SK-N-SH (cell line): Measurements from ENCODE around the gene CRACD.

GRCh38 chr4:53402379-53403219, 25.2 kb downstream of the FIP1L1 start:
- RRBS, result no CpG with 5 or more reads among the region's 8 CpGs
CAGE:
- cytosol, long polyA plus RNA, result no peak
- long polyA plus RNA, result no peak
- nucleus, long polyA plus RNA, result no peak

GRCh38 chr4:53479123-53479556, 101.7 kb downstream of the FIP1L1 start:
- RRBS, result no CpG with 5 or more reads among the region's 2 CpGs
CAGE:
- cytosol, long polyA plus RNA, result no peak
- long polyA plus RNA, result no peak
- nucleus, long polyA plus RNA, result no peak

DNA sequence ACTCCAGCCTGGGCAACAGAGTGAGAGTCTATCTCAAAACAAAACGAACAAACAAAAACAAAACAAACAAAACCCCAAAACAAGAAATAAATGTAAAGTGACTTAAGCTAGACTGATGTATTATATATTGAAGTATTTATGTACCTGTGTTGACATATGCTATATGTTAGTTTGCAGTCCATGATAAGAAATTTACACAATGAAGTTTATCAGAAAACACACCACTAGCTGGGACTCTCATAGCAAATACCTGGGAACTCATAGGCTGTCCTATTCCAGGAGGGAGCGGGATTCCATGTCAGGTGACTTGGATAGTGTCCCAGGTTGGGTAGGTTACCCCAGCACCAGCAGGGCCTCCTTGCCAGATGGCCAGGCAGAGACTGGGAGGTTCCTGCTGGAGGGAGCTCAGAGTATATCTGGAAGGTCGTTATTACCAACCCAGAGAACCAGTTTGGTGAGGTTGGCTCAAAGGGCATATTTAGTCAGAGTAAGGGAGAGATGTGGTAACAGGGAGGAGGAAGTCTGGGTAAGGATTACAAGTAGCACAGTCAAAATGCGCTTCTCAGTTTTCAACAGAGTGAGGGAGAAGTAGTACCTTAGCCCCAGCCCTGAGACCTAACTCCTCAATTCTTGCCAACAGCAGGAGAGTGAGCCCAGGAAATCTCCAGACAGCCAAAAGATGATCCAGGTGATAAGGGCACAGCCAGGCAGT, 53.2 kb upstream of the LNX1 start:
- RRBS, result no CpG with 5 or more reads among the region's 4 CpGs
CAGE:
- cytosol, long polyA plus RNA, result no peak
- long polyA plus RNA, result no peak
- nucleus, long polyA plus RNA, result no peak

- RRBS, result no CpG with 5 or more reads among the region's 3 CpGs
CAGE:
- cytosol, long polyA plus RNA, result no peak
- long polyA plus RNA, result no peak
- nucleus, long polyA plus RNA, result no peak
Observed at GRCh38 chr4:53885969-53886527, 178.4 kb downstream of the CHIC2 start.

- RRBS, result no CpG with 5 or more reads among the region's 12 CpGs
CAGE:
- cytosol, long polyA plus RNA, result no peak
- long polyA plus RNA, result no peak
- nucleus, long polyA plus RNA, result no peak
Observed at GRCh38 chr4:53905899-53906334, 158.5 kb downstream of the CHIC2 start.

DNA sequence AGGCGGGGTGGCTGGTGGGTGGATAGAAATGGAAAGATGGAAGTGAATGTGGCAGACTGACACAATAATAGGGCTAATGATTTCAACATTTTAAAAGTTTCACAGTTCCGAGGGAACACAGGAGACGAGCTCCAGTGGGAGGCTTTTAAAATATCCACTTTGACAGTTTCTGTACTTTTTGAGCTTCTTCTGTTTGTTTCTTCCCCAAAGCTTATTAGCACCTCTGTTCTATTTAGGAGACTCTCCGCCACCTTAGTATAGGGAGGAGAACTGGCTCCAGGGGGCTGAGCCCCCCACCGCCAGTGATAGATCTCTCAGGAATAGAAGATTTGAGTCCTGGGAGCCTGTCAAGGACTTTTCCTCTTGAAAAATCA, 144.6 kb downstream of the CHIC2 start:
- RRBS, result no CpG with 5 or more reads among the region's 5 CpGs
CAGE:
- cytosol, long polyA plus RNA, result no peak
- long polyA plus RNA, result no peak
- nucleus, long polyA plus RNA, result no peak

DNA sequence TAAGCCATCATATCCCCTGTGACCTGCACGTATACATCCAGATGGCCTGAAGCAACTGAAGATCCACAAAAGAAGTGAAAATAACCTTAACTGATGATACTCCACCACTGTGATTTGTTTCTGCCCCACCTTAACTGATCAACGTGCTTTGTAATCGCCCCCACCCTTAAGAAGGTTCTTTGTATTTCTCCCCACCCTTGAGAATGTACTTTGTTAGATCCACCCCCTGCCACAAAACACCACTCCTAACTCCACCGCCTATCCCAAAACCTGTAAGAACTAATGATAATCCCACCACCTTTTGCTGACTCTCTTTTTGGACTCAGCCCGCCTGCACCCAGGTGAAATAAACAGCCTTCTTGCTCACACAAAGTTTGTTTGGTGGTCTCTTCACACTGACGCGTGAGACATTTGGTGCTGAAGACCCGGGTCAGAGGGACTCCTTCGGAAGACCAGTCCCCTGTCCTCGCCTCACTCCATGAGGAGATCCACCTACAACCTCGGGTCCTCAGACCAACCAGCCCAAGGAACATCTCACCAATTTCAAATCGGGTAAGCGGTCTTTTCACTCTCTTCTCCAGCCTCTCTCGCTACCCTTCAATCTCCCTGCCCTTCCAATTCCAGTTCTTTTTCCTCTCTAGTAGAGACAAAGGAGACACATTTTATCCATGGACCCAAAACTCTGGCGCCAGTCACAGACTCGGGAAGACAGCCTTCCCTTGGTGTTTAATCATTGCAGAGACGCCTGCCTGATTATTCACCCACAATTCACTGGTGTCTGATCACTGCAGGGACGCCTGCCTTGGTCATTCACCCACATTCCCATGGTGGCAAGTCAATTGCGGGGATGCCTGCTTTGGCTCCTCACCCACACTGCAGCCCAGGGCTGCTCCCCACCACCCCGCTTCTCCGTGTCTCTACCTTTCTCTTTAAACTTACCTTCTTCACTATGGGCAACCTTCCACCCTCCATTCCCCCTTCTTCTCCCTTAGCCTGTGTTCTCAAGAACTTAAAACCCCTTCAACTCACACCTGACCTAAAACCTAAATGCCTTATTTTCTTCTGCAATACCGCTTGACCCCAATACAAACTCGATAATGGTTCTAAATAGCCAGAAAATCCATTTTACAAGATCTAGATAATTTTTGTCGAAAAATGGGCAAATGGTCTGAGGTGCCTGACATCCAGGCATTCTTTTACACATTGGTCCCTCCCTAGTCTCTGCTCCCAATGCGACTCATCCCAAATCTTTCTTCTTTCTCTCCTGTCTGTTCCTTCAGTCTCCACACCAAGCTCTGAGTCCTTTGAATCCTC, 43.8 kb downstream of the CHIC2 start:
- RRBS, result no CpG with 5 or more reads among the region's 25 CpGs
CAGE:
- cytosol, long polyA plus RNA, result no peak
- long polyA plus RNA, result no peak
- nucleus, long polyA plus RNA, result no peak

DNA sequence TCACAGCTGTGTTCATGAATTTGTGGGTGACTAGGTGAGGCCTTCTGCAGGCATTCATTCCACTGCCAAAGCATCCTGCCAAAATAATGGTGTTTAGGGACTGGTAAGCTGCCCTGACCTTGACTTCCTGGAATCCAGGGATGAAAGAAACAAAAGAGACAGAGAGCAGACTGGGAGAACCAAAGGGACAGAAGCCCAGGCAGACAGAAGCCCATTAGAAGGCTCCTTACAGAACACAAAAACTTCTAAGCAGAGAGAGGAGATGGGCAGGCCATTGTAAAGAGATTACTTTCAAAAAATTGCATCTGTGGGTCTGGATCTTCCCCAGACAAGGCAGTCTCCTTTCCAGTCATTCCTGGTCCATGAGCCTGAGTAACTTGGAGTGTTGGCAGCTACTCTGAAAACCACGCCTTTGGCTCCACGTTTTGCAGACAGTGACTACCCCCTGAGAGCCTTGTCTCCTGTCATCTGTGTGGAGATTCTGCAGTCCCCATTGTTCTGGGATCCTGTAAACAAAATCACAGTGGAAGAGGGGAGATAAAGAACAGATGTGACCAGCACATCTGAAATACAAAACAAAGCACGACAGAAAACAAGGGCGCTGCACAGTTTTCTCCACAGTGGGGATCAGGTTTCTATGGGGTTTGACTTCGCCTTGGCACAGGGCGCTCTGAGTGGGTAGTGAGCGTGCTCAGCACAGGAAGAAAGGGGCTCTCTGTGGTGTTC, 31.9 kb upstream of the PDGFRA start:
- RRBS, result no CpG with 5 or more reads among the region's 7 CpGs
CAGE:
- cytosol, long polyA plus RNA, result no peak
- long polyA plus RNA, result no peak
- nucleus, long polyA plus RNA, result no peak

DNA sequence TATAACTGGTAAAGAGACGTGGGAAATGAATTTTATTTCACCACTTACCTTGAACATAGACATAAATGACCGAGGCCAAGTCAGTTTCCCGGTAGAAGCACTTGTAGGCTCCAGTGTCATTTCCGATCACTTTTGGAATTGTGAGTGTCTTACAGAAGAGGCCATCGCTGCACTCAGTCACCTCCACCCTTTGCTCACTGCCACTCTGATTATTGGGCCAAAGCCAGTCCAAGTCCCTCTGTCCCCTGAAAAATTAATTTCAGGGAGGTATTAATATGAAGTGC, 6.9 kb downstream of the KDR start:
- RRBS, result no CpG with 5 or more reads among the region's 5 CpGs
CAGE:
- cytosol, long polyA plus RNA, result no peak
- long polyA plus RNA, result no peak
- nucleus, long polyA plus RNA, result no peak

DNA sequence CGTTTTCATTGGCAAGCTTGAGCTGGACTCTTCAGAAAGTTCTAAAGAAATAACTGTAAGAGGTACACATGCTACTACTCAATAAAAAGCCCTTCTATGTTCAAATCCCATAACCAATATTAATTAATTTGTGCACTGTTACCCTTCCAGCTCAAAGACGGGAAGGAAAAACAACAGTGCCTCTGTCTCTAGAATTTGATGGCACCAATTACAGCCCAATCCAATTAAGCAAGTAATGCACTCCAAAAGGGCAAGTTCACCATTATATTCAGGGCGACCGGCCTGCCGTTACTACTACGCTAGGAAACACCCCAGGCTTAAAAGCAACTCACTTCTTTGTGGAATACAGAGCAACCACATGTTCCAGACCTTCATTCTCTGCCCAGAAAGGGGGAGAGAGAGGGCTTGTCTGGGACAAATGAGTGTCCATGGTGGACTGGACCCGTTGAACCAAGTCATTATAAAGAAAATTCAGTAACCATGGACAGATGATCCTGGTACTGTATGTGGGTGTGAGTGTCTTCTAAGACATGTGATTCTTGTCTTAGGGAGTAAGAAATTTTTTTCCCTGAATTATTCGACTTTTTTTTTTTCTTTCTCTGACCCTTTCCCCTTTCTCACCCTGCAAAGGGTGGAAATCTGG, 1.6 kb downstream of the KDR start:
- RRBS, result no CpG with 5 or more reads among the region's 8 CpGs
CAGE:
- cytosol, long polyA plus RNA, result no peak
- long polyA plus RNA, result no peak
- nucleus, long polyA plus RNA, result no peak

GRCh38 chr4:55169519-55169972, 44.2 kb upstream of the KDR start:
- RRBS, result no CpG with 5 or more reads among the region's 12 CpGs
CAGE:
- cytosol, long polyA plus RNA, result no peak
- long polyA plus RNA, result no peak
- nucleus, long polyA plus RNA, result no peak

DNA sequence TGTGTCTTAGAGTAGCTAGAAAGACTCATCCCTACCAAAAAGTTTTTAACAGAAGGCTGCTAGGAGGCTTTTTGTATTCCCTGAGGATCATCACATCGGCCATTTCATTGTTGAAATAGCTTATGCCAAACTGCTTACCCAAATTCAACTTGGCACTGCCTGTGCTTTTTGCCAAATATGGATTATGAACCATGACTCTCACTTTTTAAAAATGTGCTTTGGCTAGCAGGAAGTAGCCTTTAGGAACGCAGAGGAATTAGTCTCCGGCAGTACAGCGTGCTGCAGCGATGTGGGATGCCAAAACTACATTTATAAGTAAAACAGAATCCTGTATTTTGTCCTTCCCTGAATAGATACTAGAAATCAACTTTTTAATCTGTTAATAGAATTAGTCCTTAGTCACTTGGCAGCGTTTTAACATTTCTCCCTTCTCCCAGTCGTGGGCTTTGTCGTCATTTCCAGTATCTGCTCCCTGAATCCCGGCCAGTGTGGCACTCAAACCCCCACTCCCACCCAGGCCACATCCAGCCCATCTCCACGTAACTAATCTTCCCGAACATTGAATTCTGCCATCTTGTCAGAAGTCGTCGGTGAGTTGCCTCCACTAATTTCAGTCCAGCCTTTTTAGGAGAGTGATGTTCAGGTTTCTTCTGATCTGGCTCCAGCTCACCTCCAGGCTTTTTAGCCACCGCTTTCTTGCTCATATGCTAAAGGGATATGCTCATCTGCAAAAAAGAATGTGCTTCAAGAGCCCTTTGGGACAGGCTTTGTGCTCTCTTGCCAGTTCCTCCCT, 1.1 kb downstream of the TMEM165 start:
- RRBS, result no CpG with 5 or more reads among the region's 14 CpGs
CAGE:
- cytosol, long polyA plus RNA, result no peak
- long polyA plus RNA, result no peak
- nucleus, long polyA plus RNA, result no peak

DNA sequence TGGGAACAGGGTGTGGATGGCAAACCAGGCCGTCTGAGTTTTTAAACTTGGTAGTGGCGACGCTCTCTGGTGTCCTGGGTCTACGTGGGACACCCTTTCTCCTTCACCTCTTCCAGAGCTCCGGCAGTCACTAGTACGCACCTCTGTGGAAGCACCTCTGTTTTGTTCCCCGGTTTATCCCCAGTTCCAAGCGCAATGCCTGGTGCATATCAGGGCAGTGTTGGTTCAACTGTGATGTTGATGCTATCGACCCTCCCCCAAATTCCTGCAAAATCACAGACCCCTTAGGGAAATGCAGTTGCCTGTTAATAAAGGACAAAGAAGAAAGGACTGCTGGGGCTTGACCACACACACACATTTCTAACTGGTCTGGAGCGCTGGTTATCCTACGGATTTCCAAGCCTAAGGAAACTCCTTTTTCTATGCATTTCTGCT, 480 bp upstream of the NMU start:
- RRBS, result 65% methylated on average over 2 of the region's 11 CpGs
CAGE:
- cytosol, long polyA plus RNA, result no peak
- long polyA plus RNA, result no peak
- nucleus, long polyA plus RNA, result no peak

DNA sequence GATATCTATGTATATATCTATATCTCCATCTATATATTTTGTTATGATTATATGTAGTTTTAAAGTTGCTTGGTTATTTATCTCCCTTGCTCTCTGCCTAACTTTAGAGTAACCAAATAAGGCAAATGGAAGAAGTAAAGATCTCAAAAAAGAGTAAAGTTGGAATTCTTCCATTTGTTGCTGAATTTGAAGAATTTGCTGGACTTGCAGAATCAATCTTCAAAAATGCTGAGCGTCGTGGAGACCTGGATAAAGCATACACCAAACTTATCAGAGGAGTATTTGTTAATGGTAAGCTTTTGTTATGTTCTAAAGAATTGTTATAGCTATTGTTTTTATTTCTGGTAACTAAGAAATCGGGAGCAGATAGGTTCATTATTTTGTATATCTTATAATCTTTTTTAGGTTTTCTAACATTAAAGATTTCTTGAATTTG, 43.2 kb downstream of the EXOC1 start:
- RRBS, result no CpG with 5 or more reads among the region's 3 CpGs
CAGE:
- cytosol, long polyA plus RNA, result no peak
- long polyA plus RNA, result no peak
- nucleus, long polyA plus RNA, result no peak

GRCh38 chr4:56048858-56049439, at the start of gene CRACD:
Gene CRACD (plus strand): TSS chr4:56049098.
- RRBS, result 2% methylated on average over 30 of the region's 75 CpGs
CAGE:
- cytosol, long polyA plus RNA, result no peak
- long polyA plus RNA, result no peak
- nucleus, long polyA plus RNA, result no peak

DNA sequence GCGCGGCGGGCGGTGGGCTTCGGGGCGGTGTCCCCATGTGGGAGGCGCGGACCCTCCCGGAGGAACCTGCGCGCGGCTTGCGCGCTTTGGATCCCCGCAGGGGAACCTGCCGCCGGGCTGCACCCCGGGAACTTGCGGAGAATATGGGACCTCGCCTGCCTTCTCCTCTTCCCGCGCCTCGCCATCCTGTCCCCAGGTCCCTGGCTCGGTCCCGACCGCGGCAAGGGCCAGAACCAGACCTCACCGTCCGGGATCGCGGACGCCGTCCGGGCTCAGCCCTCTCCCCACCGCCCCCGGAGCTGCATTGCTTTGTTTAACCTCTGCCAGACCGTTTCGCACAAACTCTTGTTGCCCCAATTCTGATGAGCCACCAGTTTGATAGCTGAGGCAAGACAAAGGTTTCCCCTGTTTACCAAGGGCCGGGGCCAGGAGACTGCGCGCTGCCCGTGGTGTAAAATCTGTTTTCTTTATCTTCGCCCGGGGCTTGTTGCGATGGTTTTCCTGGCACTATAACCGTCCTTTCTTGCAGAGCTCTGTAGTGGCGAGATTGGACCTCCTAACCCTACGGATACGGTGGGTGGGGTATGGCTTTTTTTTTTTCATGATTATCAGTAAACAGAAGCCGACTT, 656 bp downstream of the CRACD start:
- RRBS, result 1% methylated on average over 26 of the region's 50 CpGs
CAGE:
- cytosol, long polyA plus RNA, result no peak
- long polyA plus RNA, result no peak
- nucleus, long polyA plus RNA, result no peak

DNA sequence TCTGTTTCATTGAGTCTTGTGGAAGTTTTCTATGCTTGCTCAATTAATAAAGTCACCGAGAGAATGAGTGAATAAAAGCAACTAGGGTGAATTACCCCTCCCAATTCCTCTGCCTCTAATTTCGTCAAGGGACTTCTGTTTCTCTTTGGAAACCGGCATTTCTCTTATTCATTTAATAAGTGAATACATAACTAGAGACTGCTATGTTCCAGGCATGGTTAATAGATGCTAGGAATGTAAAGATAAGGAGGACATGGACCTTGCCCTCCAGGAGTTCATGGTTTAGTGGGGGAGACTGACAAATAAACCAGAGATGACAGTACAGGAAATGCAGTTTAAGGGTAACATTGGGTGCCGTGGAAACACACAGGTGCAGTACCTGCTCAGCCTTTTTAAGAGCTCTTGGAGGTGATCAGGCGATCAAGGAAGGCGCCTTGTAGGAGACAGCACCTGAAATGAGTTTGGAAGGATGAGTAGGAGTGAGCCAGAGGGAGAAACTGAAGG, 145.9 kb downstream of the AASDH start:
- RRBS, result no CpG with 5 or more reads among the region's 6 CpGs
CAGE:
- cytosol, long polyA plus RNA, result no peak
- long polyA plus RNA, result no peak
- nucleus, long polyA plus RNA, result no peak

DNA sequence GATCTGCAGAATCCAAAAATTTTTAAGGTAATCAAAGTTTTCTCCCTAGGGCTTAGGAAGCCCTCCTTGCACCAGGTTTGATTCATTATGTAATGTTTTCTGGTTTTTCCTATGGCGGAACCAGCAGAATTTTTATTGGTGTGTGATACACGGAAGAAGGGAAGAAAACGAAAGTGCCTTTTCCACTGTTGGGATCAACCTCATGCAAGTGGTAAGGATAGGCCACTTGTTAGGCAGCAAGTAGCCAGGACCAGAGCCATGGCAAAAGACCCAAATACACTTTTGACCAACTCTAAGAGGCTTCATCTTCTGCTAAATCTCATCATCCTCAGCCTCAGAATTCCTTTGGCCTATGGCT, 21.3 kb downstream of the PPAT start:
- RRBS, result no CpG with 5 or more reads among the region's 3 CpGs
CAGE:
- cytosol, long polyA plus RNA, result no peak
- long polyA plus RNA, result no peak
- nucleus, long polyA plus RNA, result no peak

DNA sequence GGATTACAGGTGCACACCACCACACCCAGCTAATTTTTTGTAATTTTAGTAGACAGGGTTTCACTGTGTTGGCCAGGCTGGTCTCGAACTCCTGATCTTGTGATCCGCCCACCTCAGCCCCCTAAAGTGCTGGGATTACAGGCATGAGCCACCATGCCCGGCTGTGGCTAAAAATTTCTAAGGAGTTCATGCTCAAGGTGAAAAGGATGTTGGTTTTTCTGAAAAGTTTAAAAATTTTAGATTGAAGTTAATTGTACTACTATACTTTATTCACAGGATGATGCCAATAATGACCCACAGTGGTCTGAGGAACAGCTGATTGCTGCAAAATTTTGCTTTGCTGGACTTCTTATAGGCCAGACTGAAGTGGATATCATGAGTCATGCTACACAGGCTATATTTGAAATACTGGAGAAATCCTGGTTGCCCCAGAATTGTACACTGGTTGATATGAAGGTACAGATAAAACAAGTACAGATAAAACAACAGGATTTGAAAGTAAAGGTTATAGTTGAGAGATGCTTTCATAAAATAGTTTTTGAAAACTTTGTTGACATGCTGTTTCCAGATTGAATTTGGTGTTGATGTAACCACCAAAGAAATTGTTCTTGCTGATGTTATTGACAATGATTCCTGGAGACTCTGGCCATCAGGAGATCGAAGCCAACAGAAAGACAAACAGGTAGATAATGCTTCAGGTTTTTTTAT, 12.2 kb downstream of the PAICS start:
- RRBS, result no CpG with 5 or more reads among the region's 4 CpGs
CAGE:
- cytosol, long polyA plus RNA, result no peak
- long polyA plus RNA, result no peak
- nucleus, long polyA plus RNA, result no peak

- RRBS, result no CpG with 5 or more reads among the region's 1 CpG
CAGE:
- cytosol, long polyA plus RNA, result no peak
- long polyA plus RNA, result no peak
- nucleus, long polyA plus RNA, result start-site peak on the plus strand at chr4:56932248-56932308, 22 and 21 reads in 2 replicates
Observed at GRCh38 chr4:56932139-56932588, 24.5 kb downstream of the REST start.